AG09319 (cell line): ENCODE measurements around the gene SMAD1.

- RRBS, result no CpG with 5 or more reads among the region's 38 CpGs
Measured at GRCh38 chr4:145098414-145099241, 517 bp downstream of the ABCE1 start.

DNA sequence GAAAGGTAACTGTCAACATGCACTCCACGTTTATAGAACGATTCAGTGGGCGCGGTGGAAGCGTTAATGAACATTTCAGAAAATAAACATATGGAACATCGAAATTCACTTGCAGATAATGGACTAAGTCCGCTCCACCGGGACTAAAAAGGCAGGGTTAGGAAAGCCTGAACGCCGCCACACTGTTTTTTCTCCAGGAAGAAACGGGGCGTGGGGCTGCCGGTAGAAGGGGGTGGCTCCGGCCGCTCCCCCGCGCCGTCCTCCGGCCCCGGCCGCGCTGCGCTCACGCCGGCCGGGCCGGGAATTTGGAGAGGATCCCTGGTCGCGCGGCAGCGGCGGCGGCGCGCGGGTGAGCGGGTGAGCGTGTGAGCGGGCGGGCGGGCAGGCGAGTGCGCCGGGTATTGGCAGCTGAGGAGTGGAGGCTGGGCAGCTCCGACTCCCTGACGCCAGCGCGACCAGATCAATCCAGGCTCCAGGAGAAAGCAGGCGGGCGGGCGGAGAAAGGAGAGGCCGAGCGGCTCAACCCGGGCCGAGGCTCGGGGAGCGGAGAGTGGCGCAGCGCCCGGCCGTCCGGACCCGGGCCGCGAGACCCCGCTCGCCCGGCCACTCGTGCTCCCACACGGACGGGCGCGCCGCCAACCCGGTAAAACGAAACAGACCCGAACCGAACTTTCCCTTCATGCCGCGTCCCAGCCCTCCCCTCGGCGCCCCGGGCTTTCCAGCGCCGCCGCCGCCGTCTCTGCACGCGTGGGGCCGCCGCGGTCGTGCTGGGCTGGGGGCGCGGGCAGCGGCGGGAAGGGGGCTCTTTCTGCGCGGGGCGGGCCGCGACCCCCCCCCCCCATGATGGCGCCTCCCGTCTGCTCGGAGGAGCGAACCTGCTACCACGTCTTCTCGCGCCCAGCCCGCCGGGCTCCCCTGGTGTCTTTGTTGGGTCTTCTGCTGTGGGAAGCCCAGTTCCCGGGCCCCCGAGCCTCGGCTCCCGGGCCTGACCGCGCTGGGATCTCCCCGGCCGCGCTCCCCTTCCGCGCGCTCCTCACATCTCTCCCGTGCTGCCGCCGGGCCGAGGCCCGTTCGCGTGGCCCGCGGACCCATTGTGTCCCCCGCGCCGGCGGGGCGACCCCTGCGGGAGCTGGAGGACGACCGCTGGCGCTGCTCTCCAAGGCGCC, at the start of gene SMAD1:
Gene SMAD1, plus strand, starts transcription at position 458 of the 1,166 bp plus-strand sequence.
- RRBS, result 1% methylated on average over 55 of the region's 143 CpGs

- RRBS, result no CpG with 5 or more reads among the region's 4 CpGs
Measured at GRCh38 chr4:145782553-145783100, 102.7 kb downstream of the C4orf51 start.

DNA sequence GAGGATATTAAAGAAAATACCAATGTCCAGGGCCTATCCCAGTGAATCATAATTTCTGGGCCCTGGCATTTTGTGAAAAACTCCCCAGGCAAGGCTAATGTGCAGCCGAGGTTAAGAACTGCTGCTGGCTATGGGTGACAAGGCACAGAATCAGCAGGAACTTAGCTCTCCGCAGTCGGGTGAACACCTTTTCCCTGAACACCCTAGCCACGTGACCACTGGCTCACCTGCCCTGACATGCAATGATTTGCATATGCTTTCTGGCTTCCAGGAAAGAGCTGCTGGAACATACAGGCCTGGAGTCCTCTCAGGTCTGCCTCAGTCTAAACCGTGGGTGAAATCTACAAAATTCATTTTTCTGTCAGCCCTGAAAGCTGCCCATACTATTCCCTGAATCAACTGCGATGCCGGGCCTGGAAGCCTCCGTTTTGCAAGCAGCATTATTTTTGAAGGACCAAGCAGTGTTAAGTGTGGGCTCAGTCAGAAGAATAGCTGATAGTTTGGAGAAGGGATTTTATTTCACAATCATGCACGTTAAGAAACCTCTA, 56.6 kb downstream of the ZNF827 start:
- RRBS, result no CpG with 5 or more reads among the region's 9 CpGs

GRCh38 chr4:146333155-146334096, 119.1 kb downstream of the REELD1 start:
- RRBS, result no CpG with 5 or more reads among the region's 6 CpGs

DNA sequence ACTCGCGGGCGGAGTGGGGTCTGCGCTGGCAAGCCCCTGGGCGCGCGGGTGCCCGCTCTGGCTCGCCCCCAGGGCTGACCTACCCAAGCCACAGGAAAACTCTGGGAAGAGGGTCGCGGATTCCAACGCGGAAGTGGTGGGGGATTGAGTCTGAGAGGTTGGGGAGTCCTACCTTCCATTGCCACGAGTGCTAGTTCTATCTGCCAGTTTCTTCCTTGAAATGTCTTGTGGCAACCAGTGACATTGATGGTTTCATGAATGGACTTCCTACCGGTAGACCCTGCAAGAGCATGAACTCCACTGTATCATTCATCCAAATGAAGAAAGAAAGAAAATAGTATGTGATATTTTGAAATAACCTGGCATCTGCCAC, 1.0 kb upstream of the SLC10A7 start:
- RRBS, result no CpG with 5 or more reads among the region's 15 CpGs

- RRBS, result no CpG with 5 or more reads among the region's 2 CpGs
Measured at GRCh38 chr4:147460387-147460672, 20.6 kb upstream of the EDNRA start.

- RRBS, result no CpG with 5 or more reads among the region's 3 CpGs
Measured at GRCh38 chr4:147546186-147546785, 65.4 kb downstream of the EDNRA start.

GRCh38 chr4:147618157-147618793, 1.1 kb downstream of the TMEM184C start:
- RRBS, result no CpG with 5 or more reads among the region's 7 CpGs

DNA sequence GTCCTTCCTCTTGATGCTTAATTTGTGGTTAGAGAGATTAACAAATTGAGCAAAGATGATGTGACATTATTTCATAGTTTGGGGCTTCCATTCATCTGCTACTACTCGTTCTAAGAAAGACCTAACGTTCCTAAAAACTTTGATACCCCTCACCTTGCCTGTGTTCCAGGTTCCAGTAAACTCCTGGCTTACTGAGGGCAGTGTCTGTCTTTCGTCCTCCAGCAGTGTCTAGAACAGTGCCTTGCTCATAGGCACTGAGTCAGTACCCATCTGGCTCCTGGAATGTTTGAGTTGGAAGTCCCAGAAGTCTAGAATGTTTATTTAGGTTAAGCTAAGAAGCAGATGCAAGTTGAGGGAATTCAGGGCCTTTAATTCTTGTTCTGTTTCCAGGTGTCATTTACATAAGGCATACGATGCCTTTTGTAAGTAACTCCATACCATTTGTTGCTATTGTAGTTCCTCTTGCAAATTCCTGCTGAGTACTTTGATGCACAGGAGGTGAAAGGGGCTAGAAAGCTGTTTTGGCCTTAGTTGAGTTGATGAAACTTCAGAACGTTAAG, 22.1 kb downstream of the ARHGAP10 start:
- RRBS, result no CpG with 5 or more reads among the region's 5 CpGs

DNA sequence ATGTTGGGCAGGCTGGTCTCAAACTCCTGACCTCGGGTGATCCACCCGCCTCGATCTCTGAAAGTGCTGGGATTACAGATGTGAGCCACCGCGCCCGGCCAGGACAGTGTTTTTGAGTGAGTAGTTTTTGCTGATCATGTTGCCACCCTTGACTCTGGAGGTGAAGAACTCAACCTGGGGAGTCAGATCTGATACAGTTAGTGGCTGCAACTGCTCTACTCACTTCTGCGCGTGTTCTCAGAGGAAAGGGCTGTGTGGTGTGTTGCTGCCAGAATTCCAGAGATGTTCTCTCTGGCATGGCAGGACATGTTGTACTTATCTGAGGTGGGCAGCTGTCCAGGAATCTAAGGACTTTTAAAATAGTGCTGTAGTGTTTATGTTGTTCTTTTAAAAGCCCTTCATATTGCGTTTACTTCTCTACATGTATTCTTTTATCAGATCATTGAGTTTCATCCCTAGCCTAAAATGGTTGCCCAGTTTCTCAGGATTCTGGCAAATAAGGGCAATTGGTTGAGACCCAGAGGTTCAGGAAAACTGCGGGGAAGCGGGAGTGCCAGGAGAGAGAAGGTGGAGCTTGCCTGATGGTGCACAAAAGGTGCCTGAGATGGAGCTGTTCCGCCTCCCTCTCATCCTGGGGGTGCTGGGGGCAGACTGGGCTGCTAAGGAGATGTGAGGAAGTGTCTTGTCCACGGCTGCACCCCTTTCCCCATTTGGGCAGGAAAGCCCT, 97.7 kb downstream of the ARHGAP10 start:
- RRBS, result no CpG with 5 or more reads among the region's 13 CpGs

GRCh38 chr4:147866222-147867061, 134.6 kb downstream of the ARHGAP10 start:
- RRBS, result no CpG with 5 or more reads among the region's 3 CpGs

DNA sequence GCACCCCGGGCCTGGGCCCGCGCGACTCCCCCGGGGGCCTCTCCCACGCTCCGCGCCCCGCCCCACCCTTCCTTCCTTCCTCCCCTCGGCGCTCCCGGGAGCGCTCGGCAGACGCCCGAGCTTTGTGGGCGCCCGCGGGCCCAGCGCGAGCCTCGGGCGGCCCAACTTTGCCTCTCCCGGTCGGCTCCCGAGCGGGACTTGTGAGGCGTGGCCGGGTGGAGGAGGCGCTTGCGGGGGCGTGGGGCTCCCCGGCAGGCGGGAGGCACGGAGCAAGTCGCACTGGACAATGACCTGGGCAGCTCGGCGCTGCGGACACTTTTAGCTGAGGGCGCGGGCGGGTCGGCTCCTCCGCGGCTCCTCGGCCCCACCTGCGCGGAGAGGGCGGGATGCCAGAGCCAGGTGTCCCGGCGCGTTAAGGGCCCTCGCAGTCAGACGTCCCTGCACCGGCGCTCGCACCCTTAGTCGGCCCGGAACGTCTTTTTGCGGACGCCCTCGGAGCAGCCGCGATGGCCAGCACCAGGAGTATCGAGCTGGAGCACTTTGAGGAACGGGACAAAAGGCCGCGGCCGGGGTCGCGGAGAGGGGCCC, 371 bp downstream of the DCLK2 start:
- RRBS, result 1% methylated on average over 33 of the region's 72 CpGs

DNA sequence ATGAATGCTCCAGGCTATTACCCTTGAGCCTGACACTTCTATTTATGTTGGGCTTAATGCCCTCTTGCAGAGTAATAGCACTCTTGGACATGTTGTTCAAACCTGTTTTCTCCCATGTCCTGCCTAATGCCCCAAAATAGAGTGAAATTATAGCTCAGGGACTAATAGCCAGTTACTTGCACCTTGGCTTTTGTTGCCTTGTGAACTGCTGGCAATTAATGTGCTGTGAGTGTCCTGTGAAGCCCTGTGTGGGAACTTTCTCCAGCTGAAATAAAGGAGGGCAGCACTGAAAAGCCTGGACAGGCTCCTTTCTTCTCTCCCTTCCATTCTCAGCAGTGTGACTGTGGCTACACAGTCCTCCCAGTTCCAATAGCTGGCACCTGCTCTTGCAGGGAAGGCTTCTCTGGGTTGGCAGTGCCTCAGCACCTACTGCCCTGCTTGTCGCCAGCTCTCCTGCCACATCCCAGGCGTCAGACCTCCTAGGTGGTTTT, 72.4 kb downstream of the DCLK2 start:
- RRBS, result no CpG with 5 or more reads among the region's 2 CpGs

GRCh38 chr4:151105119-151105950, 5.9 kb downstream of the RPS3A start:
- RRBS, result no CpG with 5 or more reads among the region's 9 CpGs

- RRBS, result no CpG with 5 or more reads among the region's 14 CpGs
Measured at GRCh38 chr4:151113442-151114958, 14.6 kb downstream of the RPS3A start.

DNA sequence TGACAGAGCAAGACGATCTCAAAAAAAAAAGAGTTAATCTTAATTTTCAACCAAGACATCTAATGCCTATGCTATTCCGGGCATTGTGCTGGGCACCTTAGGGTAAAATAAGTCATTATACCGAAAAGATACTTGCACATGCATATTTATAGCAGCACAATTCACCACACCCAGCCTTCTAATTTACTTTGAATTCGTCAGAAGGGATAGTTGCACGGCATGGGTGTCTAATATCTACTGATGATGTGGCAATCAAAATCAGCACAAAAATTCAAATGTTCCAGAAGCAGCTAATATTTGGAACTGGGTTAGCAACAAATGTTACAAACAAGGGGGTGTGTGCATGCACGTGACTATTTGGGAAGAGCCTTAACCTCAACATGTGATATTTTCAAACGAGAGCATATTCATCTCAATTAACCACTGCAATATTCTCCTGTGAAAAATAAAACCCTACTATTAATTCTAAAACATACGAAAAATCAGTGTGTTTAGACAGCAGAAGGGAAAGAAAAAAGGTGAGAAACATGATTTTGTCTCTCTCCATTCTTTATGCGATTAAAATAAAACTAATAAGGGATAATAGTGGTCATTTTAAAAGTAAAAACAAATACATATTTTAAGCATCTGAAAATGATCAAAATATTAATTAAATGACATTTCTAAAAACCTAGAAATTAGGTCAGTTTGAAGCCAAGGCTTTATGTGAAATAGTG, 79.6 kb upstream of the PRSS48 start:
- RRBS, result no CpG with 5 or more reads among the region's 9 CpGs

DNA sequence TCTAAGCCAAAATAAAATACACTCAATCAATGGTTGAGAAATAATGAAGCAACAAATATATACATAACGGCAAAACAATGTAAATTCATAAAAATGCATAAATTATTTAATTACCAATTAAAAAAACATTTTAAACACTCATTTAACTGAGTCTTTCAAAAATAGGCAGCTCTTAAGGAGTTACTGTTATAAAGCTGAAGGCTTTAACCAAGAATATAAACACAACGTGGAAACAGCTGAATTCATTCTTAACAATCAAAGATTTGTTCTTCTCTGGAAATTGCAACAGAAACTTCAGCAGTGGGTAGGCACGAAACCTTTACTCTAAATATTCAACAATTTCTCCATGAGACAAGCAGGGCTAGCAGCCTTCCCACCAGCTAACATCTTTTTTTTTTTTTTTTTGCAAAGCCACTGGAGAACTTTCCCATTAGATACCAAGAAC, 78.3 kb upstream of the PRSS48 start:
- RRBS, result no CpG with 5 or more reads among the region's 3 CpGs

GRCh38 chr4:151227589-151228297, 49.2 kb upstream of the PRSS48 start:
- RRBS, result no CpG with 5 or more reads among the region's 6 CpGs